Measurements from ENCODE around the genes CD1D, OR6Y1, ACKR1, SLAMF8, VSIG8 and IGSF9.

- RRBS = no CpG with 5 or more reads among the region's 3 CpGs
These were observed 60.3 kb upstream of the ETV3 start for GRCh38 chr1:157198408-157199036.

GRCh38 chr1:157726878-157727416, 26.4 kb upstream of the FCRL3 start:
- RRBS = no CpG with 5 or more reads among the region's 7 CpGs

GRCh38 chr1:158180569-158181649, at the start of gene CD1D:
Gene CD1D (plus strand): TSS chr1:158180895.
- RRBS = under 1% methylated on average over 19 of the region's 69 CpGs

DNA sequence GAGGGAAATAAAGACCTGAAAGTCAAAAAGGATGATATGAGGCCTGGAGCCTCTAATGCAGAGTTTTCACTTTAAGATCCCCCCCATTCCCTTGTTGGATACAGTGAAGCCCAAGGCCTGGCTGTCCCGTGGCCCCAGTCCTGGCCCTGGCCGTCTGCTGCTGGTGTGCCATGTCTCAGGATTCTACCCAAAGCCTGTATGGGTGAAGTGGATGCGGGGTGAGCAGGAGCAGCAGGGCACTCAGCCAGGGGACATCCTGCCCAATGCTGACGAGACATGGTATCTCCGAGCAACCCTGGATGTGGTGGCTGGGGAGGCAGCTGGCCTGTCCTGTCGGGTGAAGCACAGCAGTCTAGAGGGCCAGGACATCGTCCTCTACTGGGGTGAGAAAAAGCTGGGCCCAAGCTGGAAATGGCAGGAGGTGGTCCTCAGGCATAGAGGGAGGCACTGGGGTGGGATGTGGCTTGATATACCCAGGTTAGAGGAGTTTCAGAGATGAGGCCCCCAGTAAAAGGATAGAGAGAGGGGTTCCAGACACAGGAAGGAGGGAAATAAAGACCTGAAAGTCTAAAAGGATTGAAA, 2.2 kb downstream of the CD1D start:
- RRBS = no CpG with 5 or more reads among the region's 7 CpGs

DNA sequence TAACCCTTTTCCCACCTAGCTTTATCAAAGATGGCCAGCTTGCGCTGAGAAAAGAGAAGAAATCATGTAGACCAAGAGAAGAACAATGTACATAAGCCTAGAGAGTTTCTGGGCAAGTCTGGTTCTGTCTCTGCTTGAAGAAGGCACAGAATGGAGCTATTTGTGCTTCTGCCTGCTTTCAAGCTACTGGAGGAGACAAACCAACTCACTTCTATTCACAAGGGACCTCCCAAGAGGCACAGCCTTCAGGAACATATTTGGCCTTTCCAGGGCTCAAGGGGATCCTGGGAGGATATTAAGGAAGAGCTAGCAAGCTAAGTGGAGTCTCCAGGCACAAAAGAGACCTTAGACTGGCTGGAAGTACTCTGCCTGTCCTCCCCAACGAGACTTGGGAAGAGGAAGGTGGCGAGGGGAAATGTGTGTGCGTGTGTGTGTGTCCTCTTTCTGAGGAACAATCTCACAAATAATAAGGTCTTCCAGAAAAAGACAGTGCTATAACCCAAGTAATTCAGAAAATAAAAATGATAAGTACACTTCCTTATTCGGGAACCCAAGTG, at the start of gene OR6Y1:
TSS of gene OR6Y1 (minus strand) at position 124 of the 557 bp plus-strand sequence.
- RRBS = no CpG with 5 or more reads among the region's 5 CpGs

DNA sequence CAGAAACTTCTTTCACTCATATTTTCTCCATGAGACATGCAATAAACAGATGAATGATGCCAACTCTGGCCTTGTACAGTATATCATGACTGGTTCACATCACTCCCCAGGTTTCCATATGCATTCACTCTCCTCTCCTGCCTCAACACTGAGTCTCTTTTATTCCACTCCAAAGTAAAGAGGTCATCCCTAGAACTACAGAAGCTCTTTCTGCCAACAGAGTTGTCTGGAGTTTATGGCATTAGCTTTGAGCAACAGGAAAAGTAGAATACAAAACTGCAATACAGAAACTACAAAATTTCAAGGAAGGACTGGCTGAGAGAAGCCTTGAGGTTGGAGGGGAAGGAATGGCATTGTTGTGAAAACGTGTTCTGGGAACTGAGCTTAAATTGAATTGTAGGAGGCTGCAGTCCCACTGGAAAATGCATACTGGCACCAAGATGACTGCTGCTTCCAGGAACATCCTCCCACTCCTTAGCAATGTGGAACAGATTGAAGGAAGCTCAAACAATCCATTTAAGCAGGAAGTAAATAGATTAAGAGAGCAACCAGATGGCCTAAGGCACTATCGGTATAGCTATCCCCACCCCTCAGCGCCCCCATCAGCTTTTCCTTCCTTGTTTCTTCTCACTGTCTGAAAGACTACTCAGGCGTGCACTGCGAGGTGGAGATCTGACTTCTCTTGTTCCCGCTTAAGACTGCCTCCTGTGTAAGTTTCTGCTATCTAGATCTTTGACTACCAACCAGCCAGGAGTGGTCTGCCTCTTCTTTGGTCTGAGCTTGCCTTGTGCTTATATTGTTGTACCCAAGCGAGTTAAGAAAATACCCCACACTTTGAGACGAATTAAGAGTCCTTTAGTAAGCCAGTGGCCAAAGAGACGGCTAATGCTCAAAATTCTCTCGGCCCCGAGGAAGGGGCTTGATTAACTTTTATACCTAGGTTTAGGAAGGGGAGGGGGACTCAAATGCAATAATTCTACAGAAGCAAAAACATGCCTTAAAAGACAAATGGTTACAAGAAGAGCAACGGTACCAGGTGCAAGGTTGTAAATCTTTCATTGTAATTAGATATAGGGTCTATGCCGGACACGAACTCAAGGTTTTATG, 3.1 kb upstream of the PYDC5 start:
- RRBS = no CpG with 5 or more reads among the region's 14 CpGs

GRCh38 chr1:159172654-159173392, 1.4 kb downstream of the CADM3 start:
- RRBS = 5% methylated on average over 3 of the region's 21 CpGs

DNA sequence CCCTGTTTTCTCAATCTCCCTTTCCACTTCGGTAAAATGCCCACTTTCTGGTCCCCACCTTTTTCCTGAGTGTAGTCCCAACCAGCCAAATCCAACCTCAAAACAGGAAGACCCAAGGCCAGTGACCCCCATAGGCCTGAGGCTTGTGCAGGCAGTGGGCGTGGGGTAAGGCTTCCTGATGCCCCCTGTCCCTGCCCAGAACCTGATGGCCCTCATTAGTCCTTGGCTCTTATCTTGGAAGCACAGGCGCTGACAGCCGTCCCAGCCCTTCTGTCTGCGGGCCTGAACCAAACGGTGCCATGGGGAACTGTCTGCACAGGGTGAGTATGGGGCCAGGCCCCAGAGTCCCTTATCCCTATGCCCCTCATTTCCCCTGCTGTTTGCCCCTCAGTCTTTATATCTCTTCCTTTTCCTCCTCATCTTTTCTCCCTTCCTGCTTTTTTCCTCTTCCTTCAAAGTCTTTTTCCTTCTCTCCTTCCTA, at the start of gene ACKR1:
TSS of gene ACKR1 (plus strand) at position 215 of the 481 bp plus-strand sequence.
- RRBS = no CpG with 5 or more reads among the region's 6 CpGs

DNA sequence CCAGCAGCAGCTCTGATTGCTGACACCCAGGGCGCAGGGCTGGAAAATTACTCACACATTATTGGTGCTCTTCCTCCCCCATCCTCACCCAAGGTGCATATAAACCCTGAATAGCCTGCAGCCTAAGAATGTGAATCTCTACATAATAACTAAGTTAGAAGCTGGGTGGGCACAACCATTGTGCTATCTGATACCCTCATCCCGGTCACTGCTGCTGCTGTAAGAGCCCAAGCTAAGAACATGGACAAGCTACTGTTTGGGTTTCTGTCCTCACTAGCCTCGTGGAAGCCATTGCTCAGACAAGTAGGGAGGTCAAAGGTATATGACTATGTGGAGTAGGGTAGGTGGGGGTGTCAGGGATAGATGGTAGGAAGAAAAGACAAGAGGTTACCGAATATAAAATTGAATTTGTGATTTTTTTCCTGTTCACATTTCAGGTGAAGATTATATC, 21.3 kb upstream of the OR10J5 start:
- RRBS = no CpG with 5 or more reads among the region's 4 CpGs

GRCh38 chr1:159581218-159581753, 6.3 kb upstream of the APCS start:
- RRBS = no CpG with 5 or more reads among the region's 3 CpGs

DNA sequence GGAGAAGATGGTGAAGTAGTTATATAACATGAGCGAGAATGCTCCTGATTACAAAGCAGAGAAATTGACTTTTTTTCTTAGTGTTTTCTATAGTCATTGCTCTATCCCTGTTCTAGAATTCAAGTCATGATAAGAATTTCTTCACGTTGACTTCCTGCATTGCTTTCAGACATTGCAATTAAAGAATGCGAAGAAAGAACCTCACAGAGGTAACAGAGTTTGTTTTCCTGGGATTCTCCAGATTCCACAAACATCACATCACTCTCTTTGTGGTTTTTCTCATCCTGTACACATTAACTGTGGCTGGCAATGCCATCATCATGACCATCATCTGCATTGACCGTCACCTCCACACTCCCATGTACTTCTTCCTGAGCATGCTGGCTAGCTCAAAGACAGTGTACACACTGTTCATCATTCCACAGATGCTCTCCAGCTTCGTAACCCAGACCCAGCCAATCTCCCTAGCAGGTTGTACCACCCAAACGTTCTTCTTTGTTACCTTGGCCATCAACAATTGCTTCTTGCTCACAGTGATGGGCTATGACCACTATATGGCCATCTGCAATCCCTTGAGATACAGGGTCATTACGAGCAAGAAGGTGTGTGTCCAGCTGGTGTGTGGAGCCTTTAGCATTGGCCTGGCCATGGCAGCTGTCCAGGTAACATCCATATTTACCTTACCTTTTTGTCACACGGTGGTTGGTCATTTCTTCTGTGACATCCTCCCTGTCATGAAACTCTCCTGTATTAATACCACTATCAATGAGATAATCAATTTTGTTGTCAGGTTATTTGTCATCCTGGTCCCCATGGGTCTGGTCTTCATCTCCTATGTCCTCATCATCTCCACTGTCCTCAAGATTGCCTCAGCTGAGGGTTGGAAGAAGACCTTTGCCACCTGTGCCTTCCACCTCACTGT, 10.7 kb downstream of the APCS start:
- RRBS = no CpG with 5 or more reads among the region's 8 CpGs

GRCh38 chr1:159826475-159827051, at the start of gene SLAMF8:
Gene SLAMF8 (plus strand): TSS chr1:159826873.
- RRBS = no CpG with 5 or more reads among the region's 10 CpGs

DNA sequence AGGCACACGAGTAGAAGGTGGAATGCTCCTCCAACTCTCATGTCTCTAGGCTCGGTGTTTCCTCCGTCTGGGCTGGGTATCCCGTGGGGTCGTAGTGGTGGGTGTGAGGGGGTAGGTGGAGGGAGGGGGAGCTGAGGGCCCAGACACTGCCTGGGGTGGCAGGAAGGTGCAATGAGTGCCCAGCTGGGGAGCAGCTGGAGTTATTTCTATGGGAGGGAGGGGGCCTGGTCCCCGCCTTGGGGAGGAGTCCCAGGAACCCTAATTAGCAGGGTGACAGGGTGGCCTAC, at the start of gene VSIG8:
TSS of gene VSIG8 (minus strand) at position 177 of the 287 bp plus-strand sequence.
- RRBS = no CpG with 5 or more reads among the region's 6 CpGs

DNA sequence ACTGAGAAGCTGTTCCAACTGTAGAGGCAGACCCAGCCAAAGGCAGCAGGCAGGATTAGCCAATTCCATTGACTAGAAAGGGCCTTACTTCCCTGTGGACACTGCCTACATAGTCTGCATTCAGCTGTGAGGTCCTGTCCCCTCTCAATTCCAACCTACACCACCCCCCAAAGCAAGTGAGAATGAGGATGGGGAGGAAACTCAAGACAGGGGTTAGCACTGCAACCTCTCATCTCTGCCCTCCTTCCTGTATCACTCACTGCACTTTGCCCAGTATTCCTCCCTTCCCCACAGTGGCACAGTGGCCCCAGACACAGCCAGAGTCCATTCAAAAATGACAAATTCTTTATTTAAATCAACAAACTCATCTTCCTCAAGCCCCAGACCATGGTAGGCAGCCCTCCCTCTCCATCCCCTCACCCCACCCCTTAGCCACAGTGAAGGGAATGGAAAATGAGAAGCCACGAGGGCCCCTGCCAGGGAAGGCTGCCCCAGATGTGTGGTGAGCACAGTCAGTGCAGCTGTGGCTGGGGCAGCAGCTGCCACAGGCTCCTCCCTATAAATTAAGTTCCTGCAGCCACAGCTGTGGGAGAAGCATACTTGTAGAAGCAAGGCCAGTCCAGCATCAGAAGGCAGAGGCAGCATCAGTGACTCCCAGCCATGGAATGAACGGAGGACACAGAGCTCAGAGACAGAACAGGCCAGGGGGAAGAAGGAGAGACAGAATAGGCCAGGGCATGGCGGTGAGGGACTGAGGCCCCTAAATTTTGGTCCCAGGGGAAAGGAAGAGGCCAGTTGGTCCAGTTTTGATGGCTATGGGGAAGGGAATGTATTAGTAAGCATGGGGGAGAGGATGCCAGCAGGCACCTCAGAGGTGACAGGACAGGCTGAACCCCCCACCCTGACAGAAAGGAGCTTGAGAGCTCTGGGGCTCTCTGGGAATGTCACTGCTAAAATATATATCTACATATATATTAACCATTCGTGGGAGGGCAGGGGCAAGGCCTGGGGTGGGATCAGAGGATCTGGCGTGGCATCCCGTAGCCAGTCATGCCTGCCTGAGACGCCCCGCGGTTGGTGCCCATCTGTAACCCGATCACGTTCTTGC, 7.2 kb downstream of the TAGLN2 start:
- RRBS = no CpG with 5 or more reads among the region's 11 CpGs

DNA sequence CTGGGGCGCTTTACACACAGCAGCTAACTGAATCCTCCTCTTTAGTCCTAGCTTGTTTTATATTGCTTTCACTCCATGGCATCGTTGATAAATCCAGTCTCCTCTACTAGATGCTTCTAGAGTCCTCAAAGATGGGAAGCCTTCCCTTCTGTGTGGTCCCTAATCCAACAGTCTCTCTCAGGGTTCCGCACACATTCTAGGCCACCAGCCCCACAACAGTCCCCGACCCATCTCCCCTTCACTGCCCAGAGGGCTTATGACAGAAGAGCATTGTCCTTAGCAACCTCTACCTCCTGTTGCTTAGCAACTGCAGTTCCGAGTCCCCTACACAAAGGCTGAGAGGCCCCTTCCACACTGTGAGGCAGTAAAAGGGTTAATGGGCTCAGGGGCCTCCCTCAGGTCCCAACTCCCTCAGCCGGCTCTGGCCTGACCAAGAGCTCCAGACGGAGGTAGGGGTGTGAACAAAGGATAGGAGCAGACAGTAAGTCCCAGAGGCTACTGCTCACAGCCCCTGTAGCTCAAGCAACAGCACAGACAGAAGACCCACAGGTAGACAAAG, 4.3 kb downstream of the IGSF9 start:
- RRBS = no CpG with 5 or more reads among the region's 7 CpGs

GRCh38 chr1:159945186-159946391, at the start of gene IGSF9:
Gene IGSF9 (minus strand): TSS chr1:159945613.
- RRBS = 3% methylated on average over 5 of the region's 67 CpGs

- RRBS = no CpG with 5 or more reads among the region's 6 CpGs
These were observed 786 bp upstream of the PIGM start for GRCh38 chr1:160032519-160033032.

DNA sequence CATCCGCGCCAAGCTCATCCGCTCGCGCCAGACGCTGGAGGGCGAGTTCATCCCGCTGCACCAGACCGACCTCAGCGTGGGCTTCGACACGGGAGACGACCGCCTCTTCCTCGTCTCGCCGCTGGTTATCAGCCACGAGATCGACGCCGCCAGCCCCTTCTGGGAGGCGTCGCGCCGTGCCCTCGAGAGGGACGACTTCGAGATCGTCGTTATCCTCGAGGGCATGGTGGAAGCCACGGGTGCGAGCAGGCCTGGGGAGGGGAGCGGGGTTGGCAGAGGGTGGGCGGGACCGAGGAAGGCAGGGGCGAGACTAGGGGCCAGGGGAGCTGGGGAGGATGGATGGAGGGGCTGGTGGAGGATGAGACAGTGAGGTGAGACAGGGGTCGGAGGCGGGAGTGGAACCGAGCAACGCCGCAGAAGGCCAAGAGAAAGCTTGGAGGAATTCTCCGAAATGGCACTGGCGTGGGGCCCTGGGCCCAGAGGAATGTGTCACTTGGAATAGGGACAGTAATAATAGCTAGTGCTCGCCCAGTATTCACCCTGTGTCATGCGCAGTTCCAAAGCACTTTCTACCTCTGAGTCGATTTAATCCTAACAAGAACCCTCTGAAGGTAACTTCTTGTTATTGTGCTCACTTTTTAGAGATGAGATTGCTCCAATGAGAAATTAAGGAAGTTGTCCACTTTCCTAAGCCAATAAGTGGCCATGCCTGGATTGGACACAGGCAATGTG, 3.5 kb downstream of the KCNJ9 start:
- RRBS = no CpG with 5 or more reads among the region's 47 CpGs

DNA sequence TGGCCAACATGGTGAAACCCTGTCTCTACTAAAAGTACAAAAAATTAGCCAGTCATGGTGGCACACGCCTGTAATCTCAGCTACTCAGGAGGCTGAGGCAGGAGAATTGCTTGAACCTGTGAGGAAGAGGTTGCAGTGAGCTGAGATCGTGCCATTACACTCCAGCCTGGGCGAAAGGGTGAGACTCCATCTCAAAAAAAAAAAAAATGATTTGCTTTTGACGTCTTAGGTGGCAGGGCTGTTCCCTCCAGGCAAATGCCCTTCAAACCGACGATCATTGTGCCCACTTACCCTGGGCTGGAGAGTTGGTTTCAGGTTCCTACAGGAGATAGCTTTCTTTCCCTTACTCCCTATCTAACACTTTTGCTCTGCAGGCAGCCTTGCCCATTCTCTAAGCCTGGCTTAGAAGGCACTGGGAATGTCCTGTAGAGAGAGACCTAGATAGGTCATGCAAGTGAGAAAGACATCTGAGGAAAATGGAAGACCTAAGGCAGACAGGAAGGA, 8.7 kb upstream of the ATP1A4 start:
- RRBS = no CpG with 5 or more reads among the region's 6 CpGs